Liver (tissue), 9 donors: ENCODE results near the genes OR4N4C, SNRPN and ATP10A.

GRCh38 chr15:21651466-21652028 lies at the start of gene OR4N4C:
Gene OR4N4C, plus strand, starts transcription at chr15:21651844.
- PRO-cap, 5 experiments, result no peak in any of the 5 experiments
- RAMPAGE, long total RNA, 2 experiments, result no peak in any of the 2 experiments
- RRBS, result no CpG with 5 or more reads among the region's 1 CpG

- PRO-cap, 5 experiments, result no peak in any of the 5 experiments
- RAMPAGE, long total RNA, 2 experiments, result no peak in any of the 2 experiments
- RRBS, result no CpG with 5 or more reads among the region's 5 CpGs
Measured at GRCh38 chr15:22955542-22955990, 24.6 kb downstream of the CYFIP1 start.

- PRO-cap, 5 experiments, result no peak in any of the 5 experiments
- RAMPAGE, long total RNA, 2 experiments, result no peak in any of the 2 experiments
- RRBS, result no CpG with 5 or more reads among the region's 52 CpGs
Measured at GRCh38 chr15:23225789-23226323, 89.2 kb upstream of the GOLGA6L1 start.

DNA sequence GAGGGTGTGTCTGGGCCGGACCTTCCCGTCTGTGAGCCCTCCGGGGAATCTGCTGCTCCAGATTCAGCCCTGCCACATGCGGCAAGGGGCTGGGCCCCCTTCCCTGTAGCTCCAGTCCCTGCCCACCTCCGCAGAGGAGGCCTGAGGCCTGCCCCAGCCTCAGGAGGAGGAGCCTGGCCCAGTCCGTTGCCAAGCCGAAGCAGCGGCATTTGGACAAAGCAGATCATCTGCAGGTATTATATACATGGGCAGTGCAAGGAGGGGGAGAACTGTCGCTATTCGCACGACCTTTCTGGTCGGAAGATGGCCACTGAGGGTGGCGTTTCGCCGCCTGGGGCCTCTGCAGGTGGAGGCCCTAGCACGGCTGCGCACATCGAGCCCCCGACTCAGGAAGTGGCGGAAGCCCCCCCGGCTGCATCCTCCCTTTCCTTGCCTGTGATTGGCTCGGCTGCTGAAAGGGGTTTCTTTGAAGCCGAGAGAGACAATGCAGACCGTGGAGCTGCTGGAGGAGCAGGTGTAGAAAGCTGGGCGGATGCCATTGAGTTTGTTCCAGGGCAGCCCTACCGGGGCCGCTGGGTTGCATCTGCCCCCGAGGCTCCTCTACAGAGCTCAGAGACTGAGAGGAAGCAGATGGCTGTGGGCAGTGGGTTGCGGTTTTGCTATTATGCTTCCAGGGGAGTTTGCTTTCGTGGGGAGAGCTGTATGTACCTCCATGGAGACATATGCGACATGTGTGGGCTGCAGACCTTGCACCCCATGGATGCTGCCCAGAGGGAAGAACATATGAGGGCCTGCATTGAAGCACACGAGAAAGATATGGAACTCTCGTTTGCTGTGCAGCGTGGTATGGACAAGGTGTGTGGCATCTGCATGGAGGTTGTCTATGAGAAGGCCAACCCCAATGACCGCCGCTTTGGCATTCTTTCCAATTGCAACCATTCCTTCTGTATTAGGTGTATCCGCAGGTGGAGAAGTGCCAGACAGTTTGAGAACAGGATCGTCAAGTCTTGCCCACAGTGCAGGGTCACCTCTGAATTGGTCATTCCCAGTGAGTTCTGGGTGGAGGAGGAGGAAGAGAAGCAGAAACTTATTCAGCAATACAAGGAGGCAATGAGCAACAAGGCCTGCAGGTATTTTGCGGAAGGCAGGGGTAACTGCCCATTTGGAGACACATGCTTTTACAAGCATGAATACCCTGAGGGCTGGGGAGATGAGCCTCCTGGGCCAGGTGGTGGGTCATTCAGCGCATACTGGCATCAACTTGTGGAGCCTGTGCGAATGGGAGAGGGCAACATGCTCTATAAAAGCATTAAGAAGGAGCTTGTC lies 844 bp downstream of the MKRN3 start:
- PRO-cap, 5 experiments, result no peak in any of the 5 experiments
- RAMPAGE, long total RNA, 2 experiments, result no peak in any of the 2 experiments
- RRBS, result 20% methylated on average over 1 of the region's 41 CpGs

GRCh38 chr15:23877968-23878543 lies 191.0 kb upstream of the NDN start:
- PRO-cap, 5 experiments, result no peak in any of the 5 experiments
- RAMPAGE, long total RNA, 2 experiments, result no peak in any of the 2 experiments
- RRBS, result no CpG with 5 or more reads among the region's 29 CpGs

GRCh38 chr15:24954543-24955490 lies at the start of gene SNRPN:
Gene SNRPN, plus strand, starts transcription at chr15:24954987.
- PRO-cap, 5 experiments, result peak in 5 of 5 experiments; most common plus-strand start chr15:24954989 (in 5)
- RAMPAGE, long total RNA, 2 experiments, result start-site peak on the plus strand in 2 of 2 experiments, at chr15:24954957-24955040 at its widest, 880 to 2,067 reads per replicate
- RRBS, result 32% methylated on average over 8 of the region's 46 CpGs

- PRO-cap, 5 experiments, result peak in 4 of 5 experiments; most common plus-strand start chr15:24956779 (in 2); most common minus-strand start chr15:24956689 (in 4)
- RAMPAGE, long total RNA, 2 experiments, result no peak in any of the 2 experiments
- RRBS, result no CpG with 5 or more reads among the region's 17 CpGs
Measured at GRCh38 chr15:24956495-24957016, 1.8 kb downstream of the SNRPN start.

DNA sequence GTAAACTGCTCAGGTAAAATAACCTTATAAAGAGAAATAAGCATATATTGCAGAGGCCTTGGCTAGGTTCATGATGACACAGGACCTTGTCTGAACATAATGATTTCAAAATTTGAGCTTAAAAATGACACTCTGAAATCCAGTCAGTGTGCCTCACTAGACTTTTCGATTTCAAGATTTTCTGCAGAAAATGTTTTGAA lies 27.0 kb downstream of the SNRPN start:
- PRO-cap, 5 experiments, result no peak in any of the 5 experiments
- RAMPAGE, long total RNA, 2 experiments, result no peak in any of the 2 experiments
- RRBS, result no CpG with 5 or more reads among the region's 1 CpG

DNA sequence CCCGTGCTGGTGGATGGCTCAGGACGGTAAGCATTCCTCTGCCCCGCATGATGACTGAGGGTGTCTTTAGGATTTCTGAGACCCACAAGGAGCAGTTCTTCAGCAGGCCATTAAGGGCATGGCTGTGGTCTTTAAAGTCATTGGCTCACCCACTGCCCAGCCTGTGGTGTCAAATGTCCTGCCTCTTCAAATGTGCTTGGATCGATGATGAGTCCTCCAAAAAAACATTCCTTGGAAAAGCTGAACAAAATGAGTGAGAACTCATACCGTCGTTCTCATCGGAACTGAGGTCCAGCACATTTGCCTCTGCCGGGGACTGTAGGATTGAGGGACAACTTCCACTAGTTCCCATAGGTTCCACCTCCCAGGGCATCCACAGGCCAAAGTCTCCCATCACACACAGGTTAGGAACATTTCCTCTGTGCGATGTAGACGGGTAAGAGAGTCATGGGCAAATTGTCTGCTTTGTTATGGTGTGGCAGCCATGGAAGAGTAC lies 115.5 kb downstream of the SNRPN start:
- PRO-cap, 5 experiments, result no peak in any of the 5 experiments
- RAMPAGE, long total RNA, 2 experiments, result no peak in any of the 2 experiments
- RRBS, result no CpG with 5 or more reads among the region's 10 CpGs

DNA sequence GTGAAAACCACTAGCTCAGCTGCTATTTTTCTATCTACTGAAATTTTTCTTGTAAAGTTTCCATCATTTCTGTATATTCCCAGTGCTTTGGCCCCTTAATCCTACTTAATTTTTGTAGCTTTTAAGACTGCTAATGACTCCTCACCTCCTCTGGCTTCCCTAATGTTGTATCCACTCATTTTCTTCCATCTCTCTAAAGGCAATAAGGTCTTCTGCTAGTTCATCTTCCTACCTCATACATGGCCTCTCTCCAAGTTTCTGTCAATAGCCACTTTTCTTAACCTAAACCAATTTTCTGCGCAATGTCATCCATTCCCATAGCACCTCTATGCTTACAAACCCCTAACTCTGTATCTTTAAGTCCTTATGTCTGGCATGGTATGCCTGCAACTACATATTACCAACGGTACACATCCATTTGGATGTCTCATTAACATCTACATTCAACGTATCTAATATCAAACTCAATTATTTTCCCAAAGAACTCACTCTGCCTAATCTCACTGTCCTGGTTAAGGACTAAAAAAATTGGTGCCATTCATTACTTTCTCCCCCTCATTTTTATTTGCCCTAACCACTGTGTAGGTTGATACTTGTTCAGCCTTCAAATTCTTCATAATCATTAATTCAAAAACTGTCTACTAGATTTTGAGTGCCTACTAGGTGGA lies 25.0 kb downstream of the UBE3A start:
- PRO-cap, 5 experiments, result no peak in any of the 5 experiments
- RAMPAGE, long total RNA, 2 experiments, result no peak in any of the 2 experiments
- RRBS, result no CpG with 5 or more reads among the region's 3 CpGs

- PRO-cap, 5 experiments, result no peak in any of the 5 experiments
- RAMPAGE, long total RNA, 2 experiments, result no peak in any of the 2 experiments
- RRBS, result no CpG with 5 or more reads among the region's 14 CpGs
Measured at GRCh38 chr15:25503208-25503636, 64.4 kb upstream of the UBE3A start.

GRCh38 chr15:25515965-25516188 lies 77.1 kb upstream of the UBE3A start:
- PRO-cap, 5 experiments, result no peak in any of the 5 experiments
- RAMPAGE, long total RNA, 2 experiments, result no peak in any of the 2 experiments
- RRBS, result no CpG with 5 or more reads among the region's 2 CpGs

DNA sequence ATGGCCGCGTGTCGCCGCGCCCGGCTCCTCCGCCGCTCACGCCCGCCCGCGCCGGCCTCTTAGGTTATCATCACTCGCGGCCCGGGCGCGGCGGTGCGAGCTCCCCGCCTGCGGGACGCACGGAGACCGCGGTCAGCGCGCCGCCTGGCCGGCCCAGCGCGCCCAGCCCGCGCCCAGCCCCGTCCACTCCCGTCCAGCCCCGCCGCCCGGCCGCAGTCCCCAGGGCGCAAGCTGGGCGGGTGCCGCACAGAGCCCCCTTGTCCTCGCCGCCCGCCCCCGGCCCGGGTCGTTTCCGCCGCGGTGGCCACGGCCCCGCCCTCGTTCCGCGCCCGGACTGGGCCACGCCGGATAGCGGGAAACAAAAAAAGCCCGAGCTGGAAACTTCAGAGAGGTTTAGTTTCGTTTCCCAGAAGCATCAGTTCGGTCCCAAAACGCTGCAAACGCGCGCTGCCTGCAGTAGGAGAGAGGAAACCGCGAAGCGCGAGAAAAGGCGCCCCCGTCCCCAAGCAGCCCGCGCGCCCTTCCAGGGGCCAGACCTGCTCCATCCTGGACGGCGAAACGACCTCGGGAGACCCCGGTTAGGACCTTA lies at the start of gene ATP10A:
Gene ATP10A (minus strand): TSS at position 233 of the 589 bp plus-strand sequence.
- PRO-cap, 5 experiments, result peak in 2 of 5 experiments; most common plus-strand start position 361 of the sequence (in 1); most common minus-strand start position 233 of the sequence (in 2)
- RAMPAGE, long total RNA, 2 experiments, result no peak in any of the 2 experiments
- RRBS, result 3% methylated on average over 35 of the region's 82 CpGs

- PRO-cap, 5 experiments, result no peak in any of the 5 experiments
- RAMPAGE, long total RNA, 2 experiments, result no peak in any of the 2 experiments
- RRBS, result no CpG with 5 or more reads among the region's 11 CpGs
Measured at GRCh38 chr15:26261286-26262071, 398.4 kb upstream of the ATP10A start.

- PRO-cap, 5 experiments, result no peak in any of the 5 experiments
- RAMPAGE, long total RNA, 2 experiments, result no peak in any of the 2 experiments
- RRBS, result no CpG with 5 or more reads among the region's 5 CpGs
Measured at GRCh38 chr15:26767017-26767768, 5.7 kb downstream of the GABRB3 start.

DNA sequence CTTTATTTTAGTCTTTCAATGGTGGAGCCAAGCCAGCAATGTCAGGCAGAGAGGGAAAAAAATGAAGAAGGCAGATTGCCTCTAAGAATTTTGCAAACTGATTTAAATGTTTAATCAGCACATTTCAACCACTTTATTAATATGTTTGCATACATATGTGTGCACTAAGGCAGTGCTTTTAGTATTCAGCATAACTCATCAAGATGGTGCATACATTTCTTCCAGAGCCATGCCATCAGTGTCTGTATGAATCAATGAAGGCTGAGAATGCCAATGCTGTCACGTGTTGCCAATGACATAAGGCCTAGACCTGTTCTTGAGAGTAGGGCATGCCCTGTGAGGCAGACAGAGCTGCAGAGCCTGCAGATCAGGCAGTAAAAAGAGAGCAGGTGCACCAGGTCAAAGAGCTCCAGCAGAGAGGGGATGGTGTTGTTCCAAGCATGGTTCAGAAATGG lies 508.5 kb downstream of the GABRG3 start:
- PRO-cap, 5 experiments, result no peak in any of the 5 experiments
- RAMPAGE, long total RNA, 2 experiments, result no peak in any of the 2 experiments
- RRBS, result no CpG with 5 or more reads among the region's 1 CpG

GRCh38 chr15:29103482-29103741 lies 166.2 kb downstream of the NSMCE3 start:
- PRO-cap, 5 experiments, result no peak in any of the 5 experiments
- RAMPAGE, long total RNA, 2 experiments, result no peak in any of the 2 experiments
- RRBS, result 28% methylated on average over 18 of the region's 25 CpGs

DNA sequence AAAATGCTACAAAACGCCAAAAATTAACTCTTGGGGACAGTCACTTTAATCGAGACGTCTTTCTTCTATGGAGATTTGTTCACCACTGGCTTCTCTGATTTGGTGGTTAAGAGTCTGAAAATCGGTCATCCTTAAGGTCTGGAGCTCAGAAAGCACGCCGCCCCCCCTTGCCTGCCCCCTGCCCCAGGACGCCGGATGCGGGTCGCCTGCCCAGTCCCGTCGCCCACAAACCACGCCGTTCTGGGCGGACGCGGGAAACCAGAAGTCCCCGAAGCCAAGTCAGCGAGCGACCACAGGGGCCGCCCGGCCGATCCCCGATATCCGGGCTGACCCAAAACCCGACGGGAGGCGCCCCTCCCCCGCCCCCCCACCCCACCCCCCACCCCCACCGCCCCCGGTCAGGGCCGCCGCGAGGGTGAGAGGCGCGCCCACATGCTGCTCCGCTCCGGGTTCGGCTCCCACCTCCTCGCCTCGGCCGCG lies 1.1 kb downstream of the ENTREP2 start:
- PRO-cap, 5 experiments, result no peak in any of the 5 experiments
- RAMPAGE, long total RNA, 2 experiments, result no peak in any of the 2 experiments
- RRBS, result 6% methylated on average over 26 of the region's 43 CpGs

GRCh38 chr15:29796681-29797088 lies 25.6 kb downstream of the TJP1 start:
- PRO-cap, 5 experiments, result no peak in any of the 5 experiments
- RAMPAGE, long total RNA, 2 experiments, result no peak in any of the 2 experiments
- RRBS, result no CpG with 5 or more reads among the region's 5 CpGs

- PRO-cap, 5 experiments, result peak in 5 of 5 experiments; most common plus-strand start chr15:29821579 (in 5); most common minus-strand start chr15:29821663 (in 2)
- RAMPAGE, long total RNA, 2 experiments, result no peak in any of the 2 experiments
- RRBS, result 2% methylated on average over 11 of the region's 40 CpGs
Measured at GRCh38 chr15:29821371-29821846, 859 bp downstream of the TJP1 start.